Subcutaneous adipose tissue (tissue), 3 donors: ENCODE results near the genes PIP4K2C, TSPAN31 and METTL1.

DNA sequence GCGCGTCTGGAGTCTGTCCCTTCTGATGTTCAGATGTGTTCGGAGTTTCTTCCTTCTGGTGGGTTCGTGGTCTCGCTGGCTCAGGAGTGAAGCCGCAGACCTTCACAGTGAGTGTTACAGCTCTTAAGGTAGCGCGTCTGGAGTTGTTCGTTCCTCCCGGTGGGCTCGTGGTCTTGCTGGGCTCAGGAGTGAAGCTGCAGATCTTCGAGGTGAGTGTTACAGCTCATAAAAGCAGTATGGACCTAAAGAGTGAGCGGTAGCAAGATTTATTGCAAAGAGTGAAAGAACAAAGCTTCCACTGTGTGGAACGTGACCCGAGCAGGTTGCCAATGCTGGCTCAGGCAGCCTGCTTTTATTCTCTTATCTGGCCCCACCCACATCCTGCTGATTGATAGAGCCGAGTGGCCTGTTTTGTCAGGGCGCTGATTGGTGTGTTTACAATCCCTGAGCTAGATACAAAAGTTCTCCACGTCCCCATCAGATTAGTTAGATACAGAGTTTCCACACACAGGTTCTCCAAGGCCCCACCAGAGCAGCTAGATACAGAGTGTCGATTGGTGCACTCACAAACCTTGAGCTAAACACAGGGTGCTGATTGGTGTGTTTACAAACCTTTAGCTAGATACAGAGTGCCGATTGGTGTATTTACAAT lies 31.9 kb downstream of the HSD17B6 start:
- PRO-cap = no peak
- RAMPAGE, long total RNA, 3 experiments = no peak in any of the 3 experiments

DNA sequence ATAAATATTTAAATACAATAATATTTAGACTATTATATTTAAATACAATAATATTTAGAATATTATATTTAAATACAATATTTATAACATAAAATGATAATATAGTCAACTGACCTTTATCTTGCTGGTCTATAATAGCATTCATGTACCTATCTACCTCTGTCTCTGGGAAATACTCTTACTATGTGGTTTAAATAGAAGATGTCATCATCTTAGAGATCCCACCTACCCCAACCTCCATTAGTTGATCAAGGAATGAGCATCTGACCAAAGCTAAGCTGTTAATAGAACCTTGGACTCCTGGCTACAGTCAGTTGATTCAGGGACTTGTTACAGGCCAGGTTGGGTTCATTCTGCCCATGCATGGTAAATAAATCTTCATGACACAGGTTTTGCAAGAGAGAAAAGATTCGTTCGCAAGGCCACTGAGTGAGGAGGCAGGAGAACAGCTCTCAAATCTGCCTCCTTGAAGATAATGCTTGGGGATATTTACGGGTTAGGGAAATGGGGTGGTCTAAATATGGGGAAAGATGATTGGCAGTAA lies 19.6 kb downstream of the SDR9C7 start:
- PRO-cap = no peak
- RAMPAGE, long total RNA, 3 experiments = no peak in any of the 3 experiments

- PRO-cap = no peak
- RAMPAGE, long total RNA, 3 experiments = no peak in any of the 3 experiments
These were observed 10.7 kb upstream of the TAC3 start for GRCh38 chr12:57026886-57027612.

- PRO-cap = no peak
- RAMPAGE, long total RNA, 3 experiments = no peak in any of the 3 experiments
These were observed 6.9 kb downstream of the MYO1A start for GRCh38 chr12:57042996-57043506.

DNA sequence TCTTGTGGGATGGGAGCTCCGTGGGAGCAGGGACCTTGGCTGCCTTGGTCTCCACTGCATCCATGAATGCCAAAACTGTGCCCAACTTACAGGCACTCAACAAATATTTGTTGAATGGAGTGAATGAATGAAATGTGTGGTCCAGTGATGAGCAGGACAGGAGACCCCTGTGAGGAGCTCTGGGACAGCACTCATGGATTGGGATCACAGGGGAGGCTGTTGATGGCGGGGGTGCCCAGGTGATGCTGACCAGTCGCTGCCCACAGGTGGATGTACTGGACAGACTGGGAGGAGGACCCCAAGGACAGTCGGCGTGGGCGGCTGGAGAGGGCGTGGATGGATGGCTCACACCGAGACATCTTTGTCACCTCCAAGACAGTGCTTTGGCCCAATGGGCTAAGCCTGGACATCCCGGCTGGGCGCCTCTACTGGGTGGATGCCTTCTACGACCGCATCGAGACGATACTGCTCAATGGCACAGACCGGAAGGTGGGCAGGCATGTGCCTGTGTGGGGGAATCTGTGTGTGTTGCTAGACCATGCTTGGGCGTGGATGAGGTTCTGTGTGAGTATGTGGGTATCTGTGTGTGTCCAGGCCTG lies 32.4 kb downstream of the LRP1 start:
- PRO-cap = no peak
- RAMPAGE, long total RNA, 3 experiments = start-site peak on the plus strand in 1 of 3 experiments, centred at position 373 of the sequence, 114 reads per replicate

- PRO-cap = no peak
- RAMPAGE, long total RNA, 3 experiments = no peak in any of the 3 experiments
These were observed 39.6 kb downstream of the LRP1 start for GRCh38 chr12:57167782-57168379.

- PRO-cap = no peak
- RAMPAGE, long total RNA, 3 experiments = start-site peak on the plus strand in 1 of 3 experiments, at chr12:57193614-57193627 at its widest, 60 reads per replicate
These were observed 23.2 kb upstream of the NXPH4 start for GRCh38 chr12:57193415-57193759.

GRCh38 chr12:57202264-57202644 lies 14.3 kb upstream of the NXPH4 start:
- PRO-cap = no peak
- RAMPAGE, long total RNA, 3 experiments = no peak in any of the 3 experiments

DNA sequence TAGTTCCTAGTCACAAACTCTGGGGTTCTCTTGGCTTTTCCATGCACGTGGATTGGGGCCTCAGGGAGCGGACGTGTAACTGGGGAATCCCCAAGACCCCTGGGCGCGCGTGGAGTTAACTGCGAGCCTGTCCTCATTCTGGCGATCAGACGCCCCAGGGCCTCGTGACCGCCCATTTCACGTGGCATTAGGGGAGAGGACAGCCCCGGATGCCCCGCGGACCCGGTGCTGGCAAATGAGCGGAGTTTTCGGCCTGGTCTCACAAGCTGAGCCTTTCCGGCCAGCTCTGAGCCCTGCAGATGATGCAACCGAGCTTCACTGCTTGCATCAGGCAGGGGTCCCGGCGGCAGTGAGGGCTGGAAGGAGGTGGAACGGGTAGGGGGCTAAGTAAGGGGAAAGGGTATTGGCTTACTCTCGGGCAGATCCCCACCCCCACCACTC lies 379 bp downstream of the SHMT2 start:
- PRO-cap = bidirectional peak, plus-strand start at position 298 of the sequence, minus-strand start at position 151 of the sequence
- RAMPAGE, long total RNA, 3 experiments = start-site peak on the plus strand in 2 of 3 experiments, centred at positions 279 to 281 of the sequence, 9 to 12 reads per replicate

DNA sequence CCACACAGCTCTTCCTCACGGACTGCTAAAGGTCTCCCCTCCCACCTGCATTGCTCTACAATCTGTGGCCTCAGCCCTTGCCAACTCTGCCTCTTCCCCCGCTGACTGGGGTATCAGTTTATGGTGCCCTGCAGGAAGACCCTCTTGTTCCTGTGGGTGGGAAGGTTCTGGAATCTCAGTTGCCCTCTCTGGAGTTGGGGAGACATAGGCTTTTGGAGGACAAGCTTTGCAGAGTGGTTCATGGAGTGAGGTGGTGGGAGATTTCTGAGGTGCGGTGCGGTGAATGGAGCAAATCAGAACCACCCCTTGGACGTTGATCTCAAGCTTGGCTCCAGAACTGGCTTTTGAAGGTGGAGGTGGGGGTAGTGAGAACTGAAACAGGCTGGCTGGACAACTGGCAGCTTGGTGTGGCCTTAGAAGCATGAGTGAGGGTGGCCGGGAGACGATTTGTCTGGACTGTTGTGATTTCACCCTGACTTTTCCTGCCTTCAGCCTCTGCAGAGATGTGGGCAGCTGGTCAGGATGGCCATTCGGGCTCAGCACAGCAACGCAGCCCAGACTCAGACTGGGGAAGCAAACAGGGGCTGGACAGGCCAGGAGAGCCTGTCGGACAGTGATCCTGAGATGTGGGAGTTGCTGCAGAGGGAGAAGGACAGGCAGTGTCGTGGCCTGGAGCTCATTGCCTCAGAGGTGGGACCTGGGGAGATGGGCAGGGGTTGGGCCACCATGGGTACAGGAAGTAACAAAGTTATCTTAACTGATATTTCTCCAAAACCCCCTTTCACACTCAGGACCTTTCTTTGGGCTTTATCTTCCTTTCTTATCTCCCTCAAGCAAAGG lies 1.0 kb downstream of the SHMT2 start:
- PRO-cap = no peak
- RAMPAGE, long total RNA, 3 experiments = no peak in any of the 3 experiments

GRCh38 chr12:57240941-57242016 lies 4.4 kb upstream of the NDUFA4L2 start:
- PRO-cap = no peak
- RAMPAGE, long total RNA, 3 experiments = no peak in any of the 3 experiments

GRCh38 chr12:57292540-57292867 lies 41.5 kb upstream of the STAC3 start:
- PRO-cap = no peak
- RAMPAGE, long total RNA, 3 experiments = no peak in any of the 3 experiments

DNA sequence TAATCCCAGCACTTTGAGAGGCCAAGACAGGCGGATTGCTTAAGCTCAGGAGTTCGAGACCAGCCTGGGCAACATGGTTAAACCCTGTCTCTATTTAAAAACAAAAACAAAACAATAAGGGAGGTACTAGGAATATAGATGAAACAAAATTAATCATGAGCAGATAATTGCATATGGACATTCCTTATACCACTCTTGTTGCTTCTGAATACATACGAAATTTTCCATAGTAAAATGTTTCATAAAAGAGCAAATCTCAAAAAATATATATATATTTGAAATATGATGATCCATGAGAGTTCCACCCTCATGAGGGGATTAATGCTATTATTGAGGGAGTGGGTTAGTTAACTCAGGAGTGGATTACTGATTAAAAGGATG lies 22.4 kb downstream of the R3HDM2 start:
- PRO-cap = no peak
- RAMPAGE, long total RNA, 3 experiments = no peak in any of the 3 experiments

DNA sequence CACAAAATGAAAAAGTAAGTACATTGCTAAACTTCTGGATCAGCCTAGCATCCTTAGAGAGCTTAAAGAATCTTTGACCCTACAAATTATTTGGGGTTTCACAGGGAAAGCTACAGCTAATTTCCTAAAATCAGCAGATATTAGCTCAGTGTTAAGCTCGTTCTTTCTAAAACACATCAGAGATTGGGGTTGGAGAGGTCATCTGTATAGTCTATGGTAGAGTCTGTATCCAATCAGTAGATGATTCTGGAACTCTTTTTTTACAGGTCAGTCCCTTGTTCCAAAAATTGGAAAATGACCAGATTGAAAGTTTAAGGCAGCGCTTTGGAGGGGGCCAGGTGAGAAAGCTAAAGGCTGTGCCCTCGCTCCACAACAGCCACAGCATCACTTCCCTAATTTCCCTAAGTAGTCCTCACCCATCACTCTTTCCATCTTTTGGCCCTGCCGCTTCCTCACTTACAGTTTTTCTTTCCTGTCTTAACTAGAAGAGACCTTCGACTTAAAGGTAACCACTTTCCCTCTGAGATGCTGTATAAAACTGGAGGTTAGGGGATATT lies 4.6 kb downstream of the DDIT3 start:
- PRO-cap = no peak
- RAMPAGE, long total RNA, 3 experiments = no peak in any of the 3 experiments

DNA sequence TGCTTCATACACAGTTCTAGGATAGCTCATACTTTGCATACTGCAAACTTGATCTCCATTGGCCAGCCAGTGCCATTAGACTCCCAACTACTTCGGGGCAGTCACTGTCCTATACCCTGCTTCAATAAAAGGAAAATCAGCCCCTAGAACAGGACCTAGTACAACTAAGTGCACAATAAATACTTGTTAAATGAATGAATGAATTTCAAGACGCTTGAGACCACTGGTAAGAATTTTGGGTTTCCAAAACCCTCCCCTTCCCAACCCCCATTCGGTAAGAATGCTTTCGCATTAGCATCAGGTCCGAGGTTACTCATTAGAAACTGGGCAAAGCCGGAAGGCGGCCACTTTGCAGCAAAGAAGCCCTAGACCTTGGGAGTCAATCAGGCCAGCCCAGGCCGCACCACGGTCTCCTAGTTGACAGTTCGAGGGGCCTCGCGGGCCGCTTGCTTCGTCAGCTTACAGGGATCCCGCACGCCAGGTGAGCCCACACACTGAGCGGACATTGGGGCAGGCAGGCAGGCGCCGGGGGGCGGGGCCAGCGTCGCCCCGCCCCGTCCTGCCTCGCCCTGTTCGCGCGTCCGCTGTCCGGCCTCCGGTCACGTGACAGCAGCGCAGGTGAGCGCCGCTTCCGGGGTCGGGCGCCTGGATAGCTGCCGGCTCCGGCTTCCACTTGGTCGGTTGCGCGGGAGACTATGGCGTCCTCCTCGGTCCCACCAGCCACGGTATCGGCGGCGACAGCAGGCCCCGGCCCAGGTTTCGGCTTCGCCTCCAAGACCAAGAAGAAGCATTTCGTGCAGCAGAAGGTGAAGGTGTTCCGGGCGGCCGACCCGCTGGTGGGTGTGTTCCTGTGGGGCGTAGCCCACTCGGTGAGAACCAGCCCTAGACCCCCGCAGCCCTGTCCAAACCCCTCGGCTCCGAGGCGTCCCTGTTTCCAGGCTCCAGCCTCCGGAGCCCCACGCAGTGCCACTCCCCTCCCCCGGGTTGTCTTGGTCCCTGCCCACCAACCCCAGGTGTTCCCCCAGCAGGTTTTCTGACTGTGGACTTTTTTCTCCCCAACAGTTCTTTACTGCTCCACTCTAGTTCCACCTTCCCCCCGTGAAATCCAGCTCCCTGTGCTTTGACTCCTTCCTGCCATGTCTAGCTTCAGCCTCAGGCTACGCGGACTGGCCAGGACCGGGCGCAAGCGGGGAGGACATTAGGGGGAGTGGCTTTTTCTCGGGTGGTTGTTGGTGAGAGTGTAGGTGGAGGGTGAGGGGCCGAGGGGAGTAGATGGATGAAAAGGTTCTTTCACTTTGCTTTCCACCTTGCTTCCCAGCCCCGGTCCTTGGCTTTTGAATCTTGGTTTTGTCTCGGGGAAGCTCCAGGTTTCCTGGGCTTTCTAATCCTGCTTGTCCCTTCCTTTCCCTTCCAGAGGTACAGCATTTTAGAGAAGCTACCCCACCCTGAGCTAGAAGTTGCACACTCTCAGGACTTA lies at the start of gene PIP4K2C:
PIP4K2C (plus strand) TSS at position 598 of the 1,477 bp plus-strand sequence.
- PRO-cap = bidirectional peak, plus-strand start at position 598 of the sequence, minus-strand start at position 531 of the sequence; unidirectional peak, minus-strand start at position 1,142 of the sequence; unidirectional peak, minus-strand start at position 1,168 of the sequence
- RAMPAGE, long total RNA, 3 experiments = start-site peak on the plus strand in 3 of 3 experiments, centred at positions 622 to 668 of the sequence, 19 to 253 reads per replicate

- PRO-cap = no peak
- RAMPAGE, long total RNA, 3 experiments = no peak in any of the 3 experiments
These were observed 2.3 kb upstream of the ARHGEF25 start for GRCh38 chr12:57608775-57609568.

DNA sequence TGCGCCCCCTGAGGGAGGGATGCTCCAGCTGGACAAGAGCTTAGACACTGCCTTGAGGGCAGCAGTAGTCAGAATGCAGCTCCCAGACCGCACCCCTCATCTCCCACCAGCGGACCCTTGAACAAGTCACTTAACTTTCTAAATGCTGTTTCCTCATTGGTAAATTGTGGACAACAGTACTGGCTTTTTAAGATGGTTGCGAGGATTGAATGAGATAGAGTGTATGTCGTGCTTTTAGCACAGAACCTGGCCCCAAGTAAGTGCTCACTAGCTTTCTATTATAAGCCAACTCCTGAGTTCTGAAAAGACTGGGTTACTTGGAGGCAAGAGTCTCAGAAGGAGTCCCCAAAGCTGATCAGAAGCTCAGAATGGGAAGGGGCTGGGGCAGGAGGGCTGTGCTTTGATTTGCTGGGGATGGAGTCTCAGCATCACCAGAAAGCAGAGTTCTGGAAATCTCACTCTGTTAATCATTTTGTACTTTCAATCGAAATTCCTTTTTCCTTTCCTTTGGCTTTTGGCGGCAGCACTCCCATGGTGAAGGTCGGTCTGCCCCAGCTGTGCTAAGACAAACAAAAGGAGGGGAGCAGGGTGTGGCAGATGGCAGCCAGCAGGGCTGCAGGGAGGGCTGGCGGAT lies 15.5 kb downstream of the AGAP2 start:
- PRO-cap = no peak
- RAMPAGE, long total RNA, 3 experiments = no peak in any of the 3 experiments

DNA sequence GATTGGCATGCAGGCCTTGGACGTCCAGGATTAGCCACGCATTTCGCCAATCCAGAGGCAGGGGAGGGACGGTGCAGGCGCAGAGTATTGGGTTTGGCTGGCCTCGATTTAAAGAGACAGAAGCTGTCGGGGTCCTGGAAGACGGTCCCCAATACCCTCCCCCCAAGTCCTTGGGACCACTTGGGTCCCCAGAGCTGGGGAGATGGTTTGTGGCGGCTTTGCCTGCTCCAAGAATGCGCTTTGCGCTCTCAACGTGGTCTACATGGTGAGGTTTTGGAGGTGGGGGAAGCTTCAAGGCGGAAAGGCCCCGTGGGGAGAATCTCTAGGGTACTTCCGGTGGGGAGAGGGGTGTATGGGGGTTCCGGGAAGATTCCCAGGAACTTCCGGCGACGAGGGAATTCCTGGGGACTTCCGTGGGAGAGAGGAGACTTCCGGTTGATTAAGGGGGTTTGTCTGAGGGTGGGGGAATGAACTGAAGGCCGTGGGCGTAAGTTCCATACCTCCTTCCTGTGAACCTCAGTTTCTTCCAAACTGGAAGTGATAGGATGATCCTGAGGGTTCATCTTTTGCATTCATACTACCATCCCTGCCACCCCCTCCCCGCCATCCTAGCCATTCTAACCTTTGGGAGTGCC lies at the start of gene TSPAN31:
TSPAN31 (plus strand) TSS at position 87 of the 635 bp plus-strand sequence.
- PRO-cap = bidirectional peak, plus-strand start at position 49 of the sequence, minus-strand start outside the sequence
- RAMPAGE, long total RNA, 3 experiments = start-site peak on the plus strand in 3 of 3 experiments, centred at positions 101 to 108 of the sequence, 151 to 226 reads per replicate

DNA sequence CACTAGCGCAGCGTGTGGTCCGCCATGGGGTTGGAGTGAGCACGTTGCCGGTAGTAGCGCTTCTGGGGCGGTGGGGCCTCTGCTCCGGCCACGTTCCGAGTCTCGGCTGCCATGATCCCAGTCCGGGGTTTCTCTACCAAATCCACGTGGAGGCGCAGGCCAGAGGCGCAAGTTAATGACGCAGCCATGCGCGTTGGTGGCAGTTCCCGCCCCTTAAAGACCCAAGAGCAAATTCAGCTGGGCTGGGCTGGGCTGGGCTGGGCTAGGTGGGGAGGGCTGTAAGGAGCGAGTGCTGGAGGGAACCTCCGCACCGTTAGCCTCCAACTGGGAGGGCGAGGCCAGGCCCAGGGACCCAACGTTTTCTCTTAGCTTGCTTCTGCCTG lies at the start of gene METTL1:
METTL1 (minus strand) TSS at position 135 of the 383 bp plus-strand sequence.
- PRO-cap = bidirectional peak, plus-strand start at position 260 of the sequence, minus-strand start at position 135 of the sequence
- RAMPAGE, long total RNA, 3 experiments = start-site peak on the plus strand in 1 of 3 experiments, centred at position 282 of the sequence, 17 reads per replicate; start-site peak on the minus strand in 3 of 3 experiments, centred at positions 120 to 135 of the sequence, 18 to 98 reads per replicate

- PRO-cap = no peak
- RAMPAGE, long total RNA, 3 experiments = no peak in any of the 3 experiments
These were observed 2.4 kb downstream of the AVIL start for GRCh38 chr12:57816027-57816597.